ENCODE measurements around the genes OGN, MFSD14B and FBP1.

GRCh38 chr9:92404447-92404903, at the start of gene OGN:
Gene OGN (minus strand): TSS chr9:92404578.
- RRBS: no CpG with 5 or more reads among the region's 2 CpGs

GRCh38 chr9:92756791-92757104, 7.9 kb downstream of the BICD2 start:
- RRBS: no CpG with 5 or more reads among the region's 8 CpGs

- RRBS: no CpG with 5 or more reads among the region's 14 CpGs
Measured at GRCh38 chr9:92765622-92766095, 1.0 kb upstream of the BICD2 start.

GRCh38 chr9:92968977-92969151, 21.5 kb downstream of the FGD3 start:
- RRBS: no CpG with 5 or more reads among the region's 1 CpG

- RRBS: no CpG with 5 or more reads among the region's 6 CpGs
Measured at GRCh38 chr9:93040944-93041507, 17.5 kb upstream of the SUSD3 start.

DNA sequence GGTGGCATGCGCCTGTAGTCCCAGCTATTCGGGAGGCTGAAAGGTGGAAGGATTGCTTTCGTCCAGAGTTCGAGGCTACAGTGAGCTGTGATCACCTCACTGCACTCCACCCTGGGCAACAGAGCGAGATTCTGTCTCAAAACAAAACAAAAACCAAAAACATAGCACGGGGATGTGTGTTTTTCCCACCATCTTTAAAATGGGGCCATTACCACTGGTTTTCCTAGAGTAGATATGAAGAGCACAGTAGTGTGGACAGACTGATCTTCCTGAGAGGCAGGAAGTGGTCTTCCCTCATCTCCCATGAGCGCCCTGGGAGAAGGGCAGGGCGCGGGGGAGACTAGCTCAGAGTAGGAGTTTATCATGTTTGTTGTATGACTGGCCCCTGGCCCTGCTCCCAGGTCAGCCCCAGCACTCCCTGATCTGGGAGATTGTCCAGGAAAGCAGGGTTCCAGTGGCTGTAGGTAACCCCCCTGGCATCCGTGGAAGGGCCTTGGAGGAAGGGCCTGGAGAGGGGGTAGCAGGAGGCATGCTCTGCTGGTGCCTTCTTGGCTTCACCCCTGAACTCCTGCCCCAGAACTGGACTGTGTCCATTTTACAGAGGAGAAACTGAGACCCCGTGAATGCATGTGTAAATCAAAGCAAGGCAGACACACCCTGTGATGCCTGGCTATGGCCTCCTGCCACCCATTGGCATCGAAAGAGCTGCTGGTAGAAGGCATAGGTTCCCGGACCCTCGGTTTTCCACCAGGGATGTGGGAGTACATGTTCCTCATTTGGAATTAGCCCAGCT, 2.4 kb downstream of the SUSD3 start:
- RRBS: no CpG with 5 or more reads among the region's 14 CpGs

GRCh38 chr9:93126797-93127415, 7.1 kb downstream of the NINJ1 start:
- RRBS: 46% methylated on average over 3 of the region's 20 CpGs

DNA sequence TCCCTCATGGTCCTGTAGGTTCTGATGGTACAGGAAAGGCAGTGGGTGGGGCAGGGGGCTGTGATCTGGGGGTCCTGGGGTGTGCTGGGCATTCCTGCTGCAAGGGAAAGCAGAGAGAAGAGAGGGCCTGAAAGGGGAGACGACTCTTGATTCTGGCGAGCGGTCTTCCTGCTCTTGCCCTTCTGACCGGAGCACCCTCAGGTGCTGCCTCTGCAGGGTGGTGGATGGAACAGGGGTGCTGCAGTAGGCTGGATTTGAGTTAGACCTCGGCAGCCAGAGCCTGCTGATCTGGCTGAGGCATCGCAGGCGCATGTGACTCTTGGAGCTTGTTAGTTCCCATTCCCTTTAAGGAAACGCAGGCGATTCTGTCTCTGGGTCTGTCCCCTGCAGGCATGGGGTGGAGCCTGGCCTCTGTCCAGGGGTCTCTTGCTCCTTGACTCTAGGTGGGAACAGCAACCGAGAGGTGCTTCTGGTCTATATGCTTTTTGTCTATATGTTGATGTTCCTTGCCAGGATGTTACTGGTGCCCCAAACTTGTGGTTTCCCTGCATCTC, 3.0 kb downstream of the WNK2 start:
- RRBS: no CpG with 5 or more reads among the region's 10 CpGs

DNA sequence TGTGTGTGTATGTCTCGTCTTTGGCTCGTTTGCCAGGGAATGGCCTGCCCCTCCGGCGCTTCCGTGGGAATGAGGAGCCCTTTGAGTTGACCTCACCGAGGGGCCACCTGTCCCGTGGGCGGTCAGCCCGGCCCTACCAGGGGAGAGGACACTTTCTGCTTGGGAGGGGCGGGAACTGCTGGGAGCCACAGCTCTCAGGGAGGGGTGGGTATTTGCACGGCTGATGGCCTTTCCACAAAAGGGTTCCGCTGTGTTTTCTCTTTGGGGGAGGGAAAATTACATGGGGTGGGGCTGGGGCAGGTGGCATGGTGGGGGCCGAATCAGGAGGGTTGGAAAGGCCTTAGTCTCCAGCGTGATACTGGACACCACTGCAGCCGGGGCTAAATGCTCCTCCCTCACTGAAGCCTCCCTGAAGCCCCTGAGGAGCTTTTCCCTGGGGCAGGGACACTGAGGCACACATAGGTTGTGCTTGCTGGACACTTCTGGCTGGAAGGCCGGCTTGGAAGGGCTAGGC, 18.5 kb downstream of the WNK2 start:
- RRBS: 33% methylated on average over 7 of the region's 16 CpGs

DNA sequence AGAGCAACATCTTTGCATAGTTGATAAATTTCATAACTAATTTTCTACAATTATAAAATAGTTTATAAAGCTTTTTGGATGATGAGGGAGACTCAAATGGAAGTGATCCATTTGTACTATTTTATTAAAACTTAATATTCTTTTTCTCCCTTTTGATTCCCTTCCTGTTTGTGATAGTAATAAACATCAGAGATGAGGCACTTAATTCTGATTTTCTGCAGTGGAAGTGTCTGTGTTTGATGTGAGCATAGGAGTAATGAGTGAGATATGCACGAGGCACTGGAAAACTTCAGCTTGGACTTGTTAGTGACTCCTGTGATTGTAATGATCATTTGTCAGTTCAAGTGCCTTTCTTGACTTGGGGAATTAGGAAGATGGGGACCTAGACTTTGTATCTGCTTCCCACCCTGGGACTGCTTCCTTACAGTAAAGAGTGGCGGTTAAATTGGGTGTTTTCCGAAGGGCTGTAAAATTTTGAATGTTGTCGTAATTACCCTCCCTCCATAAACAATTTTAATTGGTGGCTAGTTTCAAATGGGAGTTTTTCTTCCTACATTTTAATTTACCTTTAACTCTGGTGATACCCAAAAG, 23.4 kb upstream of the FAM120AOS start:
- RRBS: no CpG with 5 or more reads among the region's 4 CpGs

DNA sequence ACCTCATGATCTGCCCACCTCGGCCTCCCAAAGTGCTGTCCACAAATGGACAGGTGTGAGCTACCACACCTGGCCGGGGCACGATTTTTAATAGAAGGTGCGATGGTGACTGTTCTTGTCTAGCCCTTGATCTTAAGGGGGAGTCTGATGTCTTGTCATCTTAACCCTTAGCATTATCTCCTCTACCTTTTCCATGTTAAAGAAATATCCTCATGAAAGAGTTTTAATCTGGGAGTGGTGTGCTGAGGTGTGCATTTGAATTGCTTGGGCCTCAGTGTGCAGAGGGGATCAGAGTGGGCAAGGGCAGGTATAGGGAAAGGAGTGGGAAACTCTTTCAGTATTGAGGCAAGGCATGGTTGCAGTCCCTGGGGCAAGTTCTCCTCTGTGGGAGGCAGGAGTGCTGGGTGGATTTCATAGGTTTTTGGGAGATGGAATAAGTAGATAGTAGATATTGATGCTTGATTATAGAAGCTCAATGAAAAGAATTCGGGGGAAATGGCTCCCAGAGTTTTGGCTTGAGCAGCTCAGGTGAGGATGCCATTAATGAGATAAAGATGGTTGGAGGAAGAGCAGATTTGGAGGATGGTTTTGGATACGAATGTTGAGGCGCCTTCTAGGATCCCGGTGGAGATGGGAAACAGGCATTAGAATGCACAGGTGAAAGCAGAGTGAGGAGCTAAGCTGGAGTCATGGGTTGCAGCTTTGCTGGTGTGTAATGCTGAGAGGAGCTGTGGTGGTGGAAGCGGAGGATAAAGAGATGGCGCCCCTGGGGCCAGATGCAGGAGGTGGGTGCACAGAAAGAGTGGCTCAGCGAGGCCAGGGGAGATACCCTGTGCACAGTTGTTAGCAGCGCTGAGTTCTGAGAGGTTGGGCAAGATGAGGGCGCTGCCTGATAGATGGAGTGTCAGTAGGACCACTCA, 53.7 kb upstream of the FAM120AOS start:
- RRBS: no CpG with 5 or more reads among the region's 13 CpGs

DNA sequence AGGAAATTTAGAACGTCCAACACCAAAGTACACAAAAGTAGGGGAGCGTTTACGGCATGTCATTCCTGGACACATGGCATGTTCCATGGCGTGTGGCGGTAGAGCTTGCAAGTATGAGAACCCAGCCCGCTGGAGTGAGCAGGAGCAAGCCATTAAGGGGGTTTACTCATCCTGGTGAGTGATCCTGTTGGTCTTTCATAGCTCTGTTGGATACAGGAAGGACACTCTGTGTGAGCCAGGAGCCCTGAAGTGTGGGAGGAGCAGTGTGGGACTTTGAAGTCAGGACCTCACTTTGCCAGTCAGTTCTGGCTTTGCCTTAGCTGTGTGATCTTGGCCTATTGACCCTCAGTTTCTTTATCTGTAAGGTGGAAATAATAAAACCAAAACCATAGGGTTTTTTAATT, 987 bp downstream of the PTPDC1 start:
- RRBS: no CpG with 5 or more reads among the region's 6 CpGs

GRCh38 chr9:94167532-94168420, 83.5 kb downstream of the PTPDC1 start:
- RRBS: no CpG with 5 or more reads among the region's 11 CpGs

- RRBS: no CpG with 5 or more reads among the region's 3 CpGs
Measured at GRCh38 chr9:94168613-94169221, 84.5 kb downstream of the PTPDC1 start.

DNA sequence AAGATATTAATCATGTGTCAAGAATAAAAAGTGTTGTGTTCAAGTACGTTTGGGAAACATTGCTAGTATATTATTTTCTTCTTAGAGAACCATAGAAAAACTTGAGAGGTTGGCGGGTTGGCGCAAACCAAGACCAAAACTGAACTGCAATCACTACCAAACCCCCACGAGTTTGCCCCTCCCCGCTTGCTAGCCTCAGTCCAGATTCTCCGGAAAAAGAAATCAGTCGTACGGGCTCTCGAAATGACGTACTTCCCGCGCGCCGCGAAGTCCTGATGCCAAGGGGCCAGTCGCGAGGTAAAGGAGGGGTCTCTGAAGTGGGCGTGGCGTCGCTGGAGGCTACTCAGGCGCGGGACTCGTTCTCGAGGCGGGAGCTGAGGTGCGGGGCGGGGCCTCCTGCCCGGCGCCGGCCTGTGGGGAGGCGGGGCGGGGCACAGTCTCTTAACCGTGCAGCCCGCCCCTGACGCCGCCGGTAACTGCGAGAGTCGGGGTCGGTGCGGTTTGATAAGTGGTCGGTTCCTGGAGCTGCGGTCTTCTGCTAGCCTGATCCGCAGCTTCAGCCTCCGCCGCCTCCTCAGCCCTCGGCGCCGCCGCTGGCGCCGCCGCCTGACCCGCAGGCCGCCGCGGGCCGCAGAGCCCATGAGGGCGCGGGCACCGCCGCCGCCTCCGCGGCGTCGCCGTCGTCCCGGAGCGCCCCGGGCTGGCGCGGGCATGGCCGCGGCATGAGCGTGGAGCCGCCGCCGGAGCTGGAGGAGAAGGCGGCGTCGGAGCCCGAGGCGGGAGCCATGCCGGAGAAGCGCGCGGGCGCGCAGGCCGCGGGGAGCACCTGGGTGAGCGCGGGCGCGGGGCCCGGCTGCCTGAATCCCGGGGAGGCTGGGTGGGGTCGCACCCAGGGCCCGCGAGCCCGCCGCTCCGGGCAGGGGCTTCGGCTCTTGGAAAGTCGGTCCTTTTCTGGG, at the start of gene MFSD14B:
Gene MFSD14B (plus strand): TSS at position 472 of the 956 bp plus-strand sequence.
- RRBS: 1% methylated on average over 14 of the region's 107 CpGs

GRCh38 chr9:94586819-94587154, 6.8 kb downstream of the FBP2 start:
- RRBS: no CpG with 5 or more reads among the region's 9 CpGs

GRCh38 chr9:94603141-94603856, 9.7 kb upstream of the FBP2 start:
- RRBS: 2% methylated on average over 6 of the region's 15 CpGs

GRCh38 chr9:94632652-94633762, 6.3 kb downstream of the FBP1 start:
- RRBS: no CpG with 5 or more reads among the region's 20 CpGs

GRCh38 chr9:94638100-94638885, 1.0 kb downstream of the FBP1 start:
- RRBS: no CpG with 5 or more reads among the region's 13 CpGs

DNA sequence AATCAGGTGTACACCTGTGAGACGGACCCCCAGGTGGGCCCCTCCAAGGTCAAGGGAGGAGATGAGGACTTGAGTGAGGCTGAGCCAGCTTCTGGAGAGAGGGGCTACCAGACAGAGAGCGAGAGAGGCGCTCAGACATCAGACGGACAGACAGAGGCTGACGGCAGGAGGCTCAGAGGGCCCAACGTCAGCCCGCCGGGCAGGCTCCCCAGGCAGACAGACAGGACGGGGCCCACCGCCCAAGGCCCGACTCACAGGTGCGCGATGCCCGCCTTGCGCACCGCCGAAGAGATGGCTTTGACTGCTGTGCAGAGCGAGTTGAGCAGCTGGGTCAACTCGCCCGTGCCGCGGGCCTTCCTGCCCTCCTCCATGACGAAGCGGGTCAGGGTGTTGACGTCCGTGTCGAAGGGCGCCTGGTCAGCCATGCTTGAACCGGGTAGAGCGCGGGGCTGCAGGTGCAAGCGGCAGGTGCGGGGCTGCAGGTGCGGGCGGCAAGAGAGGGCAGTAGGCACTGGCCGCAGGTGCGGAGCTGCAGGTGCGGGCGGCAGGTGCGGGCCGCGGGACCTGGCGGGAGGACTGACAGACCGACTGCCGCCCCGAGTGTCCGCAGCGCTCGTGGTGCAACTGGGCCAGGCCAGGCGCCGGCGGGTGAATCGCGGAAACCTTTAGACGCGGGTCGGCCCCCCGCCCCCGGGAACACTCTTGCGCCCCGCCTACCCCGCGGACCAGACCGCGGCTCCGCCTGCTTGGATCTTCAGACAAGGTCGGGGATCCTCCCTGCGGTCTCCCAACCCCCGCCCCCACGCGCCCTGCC, at the start of gene FBP1:
Gene FBP1 (minus strand): TSS at position 633 of the 814 bp plus-strand sequence.
- RRBS: 1% methylated on average over 9 of the region's 71 CpGs